Keratinocyte (primary cell): ENCODE results near the genes TRIM62, PHC2 and GJB5.

CAGE:
- cytosol, long polyA minus RNA = no peak
- cytosol, long polyA plus RNA = no peak
- long polyA plus RNA = no peak
- nucleus, long polyA minus RNA = no peak
- nucleus, long polyA plus RNA = no peak
Measured at GRCh38 chr1:32972696-32973511, 8.3 kb upstream of the RNF19B start.

CAGE:
- cytosol, long polyA minus RNA = no peak
- cytosol, long polyA plus RNA = no peak
- long polyA plus RNA = no peak
- nucleus, long polyA minus RNA = no peak
- nucleus, long polyA plus RNA = no peak
Measured at GRCh38 chr1:32997094-32998424, 33.0 kb upstream of the RNF19B start.

CAGE:
- cytosol, long polyA minus RNA = no peak
- cytosol, long polyA plus RNA = no peak
- long polyA plus RNA = no peak
- nucleus, long polyA minus RNA = no peak
- nucleus, long polyA plus RNA = no peak
Measured at GRCh38 chr1:33039893-33040303, 3.2 kb upstream of the AK2 start.

GRCh38 chr1:33099200-33099926, 18.4 kb downstream of the AZIN2 start:
CAGE:
- cytosol, long polyA minus RNA = no peak
- cytosol, long polyA plus RNA = no peak
- long polyA plus RNA = no peak
- nucleus, long polyA minus RNA = no peak
- nucleus, long polyA plus RNA = no peak

DNA sequence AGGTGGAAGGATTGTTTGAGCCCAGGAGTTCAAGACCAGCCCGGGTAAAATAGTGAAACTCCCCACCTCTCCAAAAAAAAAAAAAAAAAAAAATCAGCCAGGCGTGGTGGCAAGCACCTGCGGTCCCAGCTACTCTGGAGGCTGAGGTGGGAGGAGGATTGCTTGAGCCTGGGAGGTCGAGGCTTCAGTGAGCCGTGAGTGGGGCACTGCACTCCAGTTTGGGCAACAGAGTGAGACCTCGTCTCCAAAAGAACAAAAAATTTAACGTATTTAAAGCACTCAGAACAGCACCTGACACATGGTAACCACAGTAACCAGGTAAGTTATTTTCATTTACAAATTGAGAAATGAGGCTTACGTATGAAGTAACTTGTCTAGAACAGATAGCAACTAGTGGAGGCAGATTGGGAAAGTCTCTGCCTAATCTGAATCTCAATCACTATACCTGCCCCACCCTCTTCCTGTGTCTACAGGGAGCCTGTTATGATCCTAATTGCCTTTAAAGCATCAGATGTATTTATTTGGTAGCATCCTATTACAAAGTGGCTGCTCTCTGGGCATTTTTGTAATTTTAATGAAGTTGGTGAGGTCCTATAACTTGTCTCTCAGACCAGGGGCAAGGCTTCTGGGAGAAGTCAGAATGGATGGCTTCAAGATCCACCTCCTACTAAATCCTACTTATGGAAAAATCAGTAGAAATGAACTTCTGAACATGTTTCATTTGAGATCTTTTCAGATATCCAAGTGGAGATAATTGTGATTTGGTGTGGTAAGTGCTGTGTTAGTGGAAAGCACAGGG, 47.4 kb downstream of the AZIN2 start:
CAGE:
- cytosol, long polyA minus RNA = no peak
- cytosol, long polyA plus RNA = no peak
- long polyA plus RNA = no peak
- nucleus, long polyA minus RNA = no peak
- nucleus, long polyA plus RNA = no peak

GRCh38 chr1:33161988-33162239, 19.9 kb downstream of the TRIM62 start:
CAGE:
- cytosol, long polyA minus RNA = no peak
- cytosol, long polyA plus RNA = no peak
- long polyA plus RNA = no peak
- nucleus, long polyA minus RNA = no peak
- nucleus, long polyA plus RNA = no peak

DNA sequence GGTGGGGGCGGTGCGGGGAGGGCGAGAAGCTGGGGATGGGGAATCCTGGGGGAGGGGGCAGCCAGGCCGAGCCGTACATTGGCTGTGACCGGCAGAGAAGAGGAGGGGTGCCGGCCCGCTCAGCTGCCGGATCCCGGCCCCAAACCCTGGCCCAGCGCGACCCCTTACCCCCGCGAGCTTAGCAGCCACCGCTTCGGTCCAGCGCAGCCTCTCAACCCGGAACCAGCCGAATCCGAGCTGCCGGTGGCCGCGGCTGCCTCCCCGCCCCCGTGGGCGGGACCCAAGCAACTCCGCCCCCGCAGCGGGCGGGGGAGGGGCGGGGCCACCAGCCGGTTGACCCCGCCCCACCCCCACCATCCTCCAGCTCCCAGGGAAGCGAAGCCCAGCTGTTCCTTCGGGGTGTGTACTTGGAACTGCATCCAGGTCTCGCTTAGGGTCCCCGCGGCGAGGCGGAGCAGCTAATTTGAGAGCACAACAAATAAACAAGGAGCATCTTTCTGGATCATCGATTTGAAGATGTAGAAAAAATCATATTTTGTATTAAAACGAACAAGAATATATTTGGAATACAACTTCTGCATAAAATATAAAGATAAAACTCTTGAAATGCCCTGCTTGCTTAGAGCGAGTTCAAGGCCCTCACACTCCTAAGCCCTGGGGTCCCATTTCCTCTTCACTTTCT, at the start of gene TRIM62:
Gene TRIM62 (minus strand): TSS at position 218 of the 682 bp plus-strand sequence.
CAGE:
- cytosol, long polyA minus RNA = start-site peak on the minus strand centred at position 226 of the sequence, 17 bp wide, 6 reads
- cytosol, long polyA plus RNA = start-site peak on the minus strand centred at position 228 of the sequence, 56 bp wide, 87 and 14 reads in 2 replicates
- long polyA plus RNA = no peak
- nucleus, long polyA minus RNA = start-site peak on the minus strand centred at position 225 of the sequence, 29 bp wide, 14 reads
- nucleus, long polyA plus RNA = start-site peak on the minus strand centred at position 233 of the sequence, 45 bp wide, 89 and 84 reads in 2 replicates

GRCh38 chr1:33337917-33338415, 17.1 kb upstream of the A3GALT2 start:
CAGE:
- cytosol, long polyA minus RNA = no peak
- cytosol, long polyA plus RNA = no peak
- long polyA plus RNA = no peak
- nucleus, long polyA minus RNA = no peak
- nucleus, long polyA plus RNA = no peak

DNA sequence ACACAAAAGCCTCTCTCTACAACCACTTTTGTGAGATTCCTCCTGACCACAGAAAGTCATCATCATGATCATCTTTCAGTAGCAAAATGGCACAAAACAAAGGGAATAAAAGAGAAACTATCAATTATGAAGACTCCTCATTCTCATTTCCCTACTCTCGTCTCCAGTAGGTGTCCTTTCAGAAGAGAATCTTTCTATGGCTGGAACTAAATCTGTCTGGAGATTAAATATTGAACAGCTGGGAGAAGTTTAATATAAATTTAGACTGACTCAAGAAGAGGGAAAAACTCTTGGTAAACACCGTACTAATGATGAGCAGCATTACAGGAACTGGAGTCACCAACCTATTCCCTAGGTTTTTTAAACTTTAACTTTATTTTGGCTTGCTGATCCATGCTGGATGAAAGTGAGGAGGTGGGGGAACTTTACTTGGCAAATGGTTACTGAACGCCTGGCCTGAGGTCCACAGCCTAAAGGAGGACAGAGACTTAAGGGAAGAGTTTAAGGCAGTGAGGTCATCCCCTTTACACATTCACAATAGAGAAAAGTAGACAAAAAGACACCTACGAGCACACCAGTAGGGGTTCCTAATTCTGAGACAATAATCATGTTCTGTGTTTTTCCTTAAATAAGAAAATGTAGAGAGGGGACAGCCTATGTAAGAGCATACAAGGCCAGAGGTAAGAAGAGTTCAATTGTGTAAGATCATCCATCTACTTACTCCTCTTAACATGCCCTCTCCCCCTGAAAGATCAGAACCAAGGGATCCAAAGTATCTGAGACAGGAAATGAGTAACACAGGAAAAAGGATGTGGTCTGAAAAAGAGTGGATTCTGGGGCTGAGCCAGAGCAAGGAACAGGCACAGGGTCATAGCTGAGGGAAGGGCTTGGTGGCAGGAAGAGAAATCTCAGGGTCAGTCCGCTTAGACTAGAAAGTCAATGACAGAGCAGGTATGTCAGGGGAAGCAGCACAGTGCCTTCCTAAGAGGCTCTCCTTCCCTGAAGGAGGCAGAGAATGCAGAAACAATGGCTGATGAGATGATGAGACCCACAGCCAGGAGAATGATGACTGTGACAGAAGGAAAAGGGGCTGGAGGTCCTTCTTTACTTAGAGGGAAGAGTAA, 25.8 kb upstream of the A3GALT2 start:
CAGE:
- cytosol, long polyA minus RNA = no peak
- cytosol, long polyA plus RNA = no peak
- long polyA plus RNA = no peak
- nucleus, long polyA minus RNA = no peak
- nucleus, long polyA plus RNA = no peak

CAGE:
- cytosol, long polyA minus RNA = no peak
- cytosol, long polyA plus RNA = no peak
- long polyA plus RNA = no peak
- nucleus, long polyA minus RNA = no peak
- nucleus, long polyA plus RNA = no peak
Measured at GRCh38 chr1:33349960-33350644, 29.2 kb upstream of the A3GALT2 start.

DNA sequence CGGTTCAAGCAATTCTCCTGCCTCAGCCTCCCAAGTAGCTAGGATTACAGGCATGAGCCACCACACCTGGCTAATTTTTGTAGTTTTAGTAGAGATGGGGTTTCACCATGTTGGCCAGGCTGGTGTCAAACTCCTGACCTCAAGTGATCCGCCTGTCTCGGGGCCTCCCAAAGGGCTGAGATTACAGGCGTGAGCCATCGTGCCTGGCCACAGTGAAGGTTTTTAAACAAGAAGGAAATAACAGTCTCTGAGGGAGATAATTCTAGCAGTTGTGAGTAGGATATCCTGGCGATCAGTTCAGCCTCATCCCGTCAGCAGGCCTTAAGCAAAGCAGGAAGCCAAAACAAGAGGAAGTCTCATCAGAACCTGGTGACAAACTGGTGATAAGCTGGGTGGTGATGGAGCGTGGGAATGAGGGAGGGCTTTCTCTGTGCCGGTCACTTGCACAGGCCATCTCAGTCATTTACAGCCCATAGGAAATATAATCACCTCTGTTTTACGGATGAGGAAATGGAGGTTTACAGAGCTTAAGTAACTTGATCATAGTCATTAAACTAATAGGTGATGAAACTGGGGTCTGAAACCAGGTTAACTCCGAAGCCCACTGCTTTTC, 40.6 kb upstream of the A3GALT2 start:
CAGE:
- cytosol, long polyA minus RNA = no peak
- cytosol, long polyA plus RNA = no peak
- long polyA plus RNA = no peak
- nucleus, long polyA minus RNA = no peak
- nucleus, long polyA plus RNA = no peak

DNA sequence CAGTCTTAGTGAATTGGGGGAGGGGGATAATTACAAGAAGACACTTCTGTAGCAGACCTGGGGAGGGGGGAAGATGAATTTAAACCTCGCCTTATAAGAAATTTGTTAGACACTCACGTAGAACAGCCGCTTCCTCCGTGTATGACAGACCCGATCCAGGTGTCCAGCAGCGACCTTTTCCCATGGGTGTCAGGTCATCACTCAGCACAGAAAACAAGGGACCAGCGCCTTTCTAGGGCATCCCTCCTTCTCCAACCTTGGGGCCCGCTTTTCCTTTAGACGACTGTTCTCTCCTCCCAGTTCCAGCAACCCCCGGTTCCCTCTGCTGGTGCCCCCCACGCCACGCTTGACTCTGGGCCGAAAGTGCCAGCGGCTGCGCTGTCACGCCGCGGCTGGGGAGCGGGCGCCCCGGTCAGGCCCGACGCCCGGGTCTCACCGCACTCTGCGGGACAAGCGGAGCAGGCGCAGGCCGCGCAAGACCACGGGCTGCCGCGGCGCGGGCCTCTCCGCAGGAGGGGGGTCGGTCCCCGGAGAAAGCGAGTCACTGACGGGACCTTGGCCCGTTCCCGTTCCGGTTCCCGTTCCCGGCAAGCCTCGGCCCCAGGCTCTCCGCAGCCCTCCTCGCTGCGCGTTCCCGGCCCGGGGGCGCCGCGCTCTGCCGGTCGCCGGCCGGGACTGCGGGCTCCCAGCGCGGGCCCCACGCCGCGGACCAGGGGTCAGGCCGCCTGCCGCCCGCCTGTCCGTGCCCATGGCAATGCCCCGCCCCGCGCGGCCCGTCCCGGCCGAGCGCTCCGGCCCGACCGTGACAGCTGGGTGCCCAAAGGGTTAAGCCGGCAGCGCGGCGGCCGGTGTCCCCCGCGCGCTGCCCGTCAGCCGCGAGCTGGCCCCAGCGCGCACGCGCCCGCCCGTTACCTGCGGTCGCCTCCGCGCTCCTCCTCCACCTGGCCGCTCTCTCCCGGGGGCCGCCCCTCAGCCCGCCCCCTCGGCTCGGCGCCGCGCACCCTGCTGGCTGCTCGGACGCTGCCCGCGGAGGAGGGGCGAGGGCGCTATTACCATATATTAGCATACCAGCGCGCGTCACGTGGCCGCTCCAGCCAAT, at the start of gene PHC2:
Gene PHC2 (minus strand): TSS at position 1,032 of the 1,099 bp plus-strand sequence.
CAGE:
- cytosol, long polyA minus RNA = no peak
- cytosol, long polyA plus RNA = no peak
- long polyA plus RNA = start-site peak on the minus strand centred at position 836 of the sequence, 438 bp wide, 53 and 22 reads in 2 replicates
- nucleus, long polyA minus RNA = no peak
- nucleus, long polyA plus RNA = no peak

CAGE:
- cytosol, long polyA minus RNA = no peak
- cytosol, long polyA plus RNA = no peak
- long polyA plus RNA = no peak
- nucleus, long polyA minus RNA = no peak
- nucleus, long polyA plus RNA = no peak
Measured at GRCh38 chr1:33569966-33570450, 97.6 kb downstream of the ZSCAN20 start.

DNA sequence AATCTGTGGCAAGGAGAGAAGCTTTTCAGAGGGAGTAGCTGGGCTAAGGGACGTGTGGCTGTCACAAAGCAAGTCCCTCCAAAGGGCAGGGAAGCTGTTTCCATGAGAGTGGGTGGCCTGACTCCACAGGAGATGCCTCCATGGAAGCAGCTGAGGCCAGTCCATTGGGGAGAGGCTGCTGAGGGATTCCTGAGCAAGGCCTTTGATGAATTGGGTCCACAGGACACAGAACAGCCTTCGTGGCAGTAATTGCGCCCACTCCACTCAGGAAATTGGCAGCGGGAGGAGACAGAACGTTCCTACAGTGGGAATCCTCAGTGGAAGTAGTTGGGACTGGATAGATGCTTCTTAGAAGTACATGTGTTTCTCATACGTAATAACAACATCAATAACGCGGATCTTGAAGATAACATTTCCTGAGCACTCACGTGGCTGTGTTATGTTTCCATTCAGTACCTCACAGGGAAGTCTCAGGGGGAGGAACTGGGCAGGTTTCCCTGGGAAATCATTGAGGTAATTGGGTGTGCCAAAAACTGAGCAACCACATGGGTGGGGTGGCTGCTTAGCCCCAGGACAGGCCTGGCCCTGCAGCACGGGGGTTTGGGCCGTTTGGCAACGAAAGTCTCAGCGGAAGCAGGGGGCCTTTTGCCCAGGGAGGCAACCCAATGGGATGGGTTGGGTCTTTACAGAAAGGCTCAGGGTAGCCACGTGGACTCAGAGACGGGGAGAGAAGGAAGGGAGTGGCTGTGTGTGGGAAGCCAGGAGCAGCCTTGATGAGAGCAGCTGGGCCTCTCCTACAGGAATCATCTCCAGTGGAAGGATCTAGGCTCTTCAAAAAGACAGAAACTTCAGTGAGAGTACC, 133.8 kb downstream of the ZSCAN20 start:
CAGE:
- cytosol, long polyA minus RNA = no peak
- cytosol, long polyA plus RNA = no peak
- long polyA plus RNA = no peak
- nucleus, long polyA minus RNA = no peak
- nucleus, long polyA plus RNA = no peak

CAGE:
- cytosol, long polyA minus RNA = start-site peak on the plus strand at chr1:34755066-34755078, 80 reads
- cytosol, long polyA plus RNA = no peak
- long polyA plus RNA = start-site peak on the plus strand at chr1:34755046-34755100, 2,570 and 1,701 reads in 2 replicates
- nucleus, long polyA minus RNA = no peak
- nucleus, long polyA plus RNA = start-site peak on the plus strand at chr1:34755036-34755099, 1,559 and 1,011 reads in 2 replicates
Measured at GRCh38 chr1:34754451-34755781, at the start of gene GJB5. Gene GJB5, plus strand, starts transcription at chr1:34755047.

DNA sequence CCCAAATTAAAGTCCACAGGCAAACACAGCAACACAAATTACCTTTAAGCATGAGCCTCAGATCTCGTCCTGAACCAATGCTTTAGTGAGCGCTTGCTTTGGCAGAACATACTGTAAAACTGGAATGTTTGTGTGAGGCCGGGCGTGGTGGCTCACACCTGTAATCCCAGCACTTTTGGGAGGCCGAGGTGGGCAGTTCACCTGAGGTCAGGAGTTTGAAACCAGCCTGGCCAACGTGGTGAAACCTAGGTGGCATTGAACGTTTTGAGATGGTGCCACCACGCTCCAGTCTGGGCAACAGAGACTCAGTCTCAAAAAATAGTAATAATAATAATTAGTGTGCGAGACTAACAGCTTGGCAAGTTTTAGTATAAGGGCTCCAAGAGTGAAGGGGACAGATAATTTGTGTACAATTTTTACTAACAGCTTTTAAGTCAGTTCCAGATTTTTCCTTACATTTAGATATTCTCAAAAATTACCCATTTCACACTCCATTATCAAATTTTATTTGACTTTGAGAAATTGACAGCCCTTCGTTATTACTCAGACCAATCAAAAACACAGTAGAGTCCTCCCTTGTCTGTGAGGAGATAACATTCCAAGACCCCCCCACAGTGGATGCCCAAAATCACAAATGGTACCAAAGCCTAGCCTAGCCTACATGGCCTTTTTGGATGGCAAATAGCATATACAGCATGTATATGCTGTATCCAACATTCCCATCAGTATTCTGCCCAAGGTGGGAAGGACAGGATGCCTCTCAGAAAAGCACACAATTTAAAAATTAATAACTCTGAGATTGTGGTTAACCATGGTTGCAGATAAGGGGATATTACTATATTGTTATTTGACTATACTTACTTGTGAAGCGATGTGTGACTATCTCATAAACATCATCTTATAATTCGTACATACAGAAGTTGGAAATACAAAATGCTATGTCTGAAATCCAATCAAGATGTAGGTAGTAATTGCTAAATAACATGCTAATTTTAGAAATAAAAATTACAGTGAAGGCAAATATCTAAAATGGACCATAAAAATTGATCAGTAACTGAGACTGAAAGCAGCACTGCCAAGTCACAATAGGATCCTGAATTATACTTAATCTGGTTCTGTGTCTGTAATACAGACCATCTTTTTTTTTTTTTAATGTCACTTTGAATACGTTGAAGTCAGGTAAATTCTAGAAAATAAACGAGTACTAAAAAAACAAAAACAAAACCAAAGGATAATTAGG, 17.4 kb downstream of the SFPQ start:
CAGE:
- cytosol, long polyA minus RNA = no peak
- cytosol, long polyA plus RNA = no peak
- long polyA plus RNA = no peak
- nucleus, long polyA minus RNA = no peak
- nucleus, long polyA plus RNA = no peak

DNA sequence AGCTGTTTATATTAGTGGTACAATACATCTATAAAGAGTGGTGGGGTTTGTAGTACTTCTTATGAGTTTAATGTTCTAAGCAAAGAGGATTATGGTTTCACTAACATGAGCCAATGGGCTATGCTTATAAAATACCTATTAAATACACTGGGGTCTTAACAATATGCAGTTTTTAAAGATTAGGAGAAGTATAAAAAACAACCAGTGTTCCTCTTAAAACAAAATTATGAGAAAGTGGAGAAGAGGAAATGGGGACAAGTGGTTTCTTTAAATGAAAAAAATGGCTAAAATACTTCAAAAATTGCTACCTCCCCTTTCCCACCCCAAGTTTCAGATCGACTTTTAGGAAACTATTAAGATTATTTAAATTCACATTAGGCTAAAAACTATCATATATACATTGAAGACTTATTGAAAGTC, 11.5 kb downstream of the SFPQ start:
CAGE:
- cytosol, long polyA minus RNA = no peak
- cytosol, long polyA plus RNA = no peak
- long polyA plus RNA = no peak
- nucleus, long polyA minus RNA = no peak
- nucleus, long polyA plus RNA = no peak

CAGE:
- cytosol, long polyA minus RNA = start-site peak on the minus strand at chr1:35190842-35190852, 20 reads; start-site peak on the minus strand at chr1:35190939-35190947, 31 reads; start-site peak on the minus strand at chr1:35191371-35191433, 80 reads; start-site peak on the minus strand at chr1:35191487-35191493, 41 reads
- cytosol, long polyA plus RNA = no peak
- long polyA plus RNA = no peak
- nucleus, long polyA minus RNA = start-site peak on the minus strand at chr1:35190931-35190945, 92 reads; start-site peak on the minus strand at chr1:35191345-35191433, 125 reads; start-site peak on the minus strand at chr1:35191486-35191529, 47 reads
- nucleus, long polyA plus RNA = start-site peak on the minus strand at chr1:35191385-35191529, 165 and 151 reads in 2 replicates
Measured at GRCh38 chr1:35190678-35191605, 2.0 kb downstream of the SFPQ start.

CAGE:
- cytosol, long polyA minus RNA = no peak
- cytosol, long polyA plus RNA = no peak
- long polyA plus RNA = no peak
- nucleus, long polyA minus RNA = no peak
- nucleus, long polyA plus RNA = no peak
Measured at GRCh38 chr1:35192795-35192951, 272 bp downstream of the SFPQ start.

GRCh38 chr1:35436953-35437260, 120.3 kb downstream of the KIAA0319L start:
CAGE:
- cytosol, long polyA minus RNA = no peak
- cytosol, long polyA plus RNA = no peak
- long polyA plus RNA = no peak
- nucleus, long polyA minus RNA = no peak
- nucleus, long polyA plus RNA = no peak